Neuron (in vitro differentiated cells): ENCODE measurements around the gene SLC10A2.

GRCh38 chr13:103066158-103066442 lies at the start of gene SLC10A2:
SLC10A2 (minus strand) TSS chr13:103066417.
- PRO-cap, result no peak

DNA sequence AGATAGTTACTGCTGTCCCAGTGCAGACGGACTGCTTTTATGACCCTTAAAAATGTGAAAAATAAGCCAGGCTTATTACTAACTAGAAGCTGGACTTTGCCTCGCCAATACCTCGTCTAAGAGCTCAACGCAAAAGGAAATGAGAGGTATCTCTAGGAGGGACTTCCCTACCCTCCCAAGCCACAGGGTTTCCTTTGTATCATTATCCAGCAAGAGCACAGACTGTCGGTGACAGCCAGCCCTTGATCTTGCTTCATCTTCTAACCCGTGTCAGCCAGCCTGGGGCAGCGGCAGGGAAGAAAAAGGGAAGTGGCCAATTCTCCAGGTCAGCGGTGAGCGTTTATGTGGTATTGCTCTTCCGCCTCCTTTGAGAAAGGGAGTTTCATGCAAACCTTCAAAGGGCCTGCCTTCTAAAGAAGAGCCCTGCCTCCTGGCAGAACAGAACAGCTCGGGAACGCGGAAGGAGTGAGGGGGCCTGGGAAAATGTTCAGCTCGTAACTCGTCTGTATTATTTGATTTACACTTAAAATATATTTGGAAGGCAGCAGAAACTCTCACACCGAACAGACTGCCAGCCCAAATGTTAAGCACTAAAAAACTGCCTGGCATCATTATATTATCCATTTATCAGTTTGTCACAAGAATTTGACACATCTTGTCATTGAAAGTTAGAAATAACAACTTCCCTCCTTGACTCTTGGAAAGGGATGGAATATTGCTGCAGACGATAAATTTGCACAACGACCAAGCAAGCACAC lies 41.8 kb downstream of the EFNB2 start:
- PRO-cap, result no peak

DNA sequence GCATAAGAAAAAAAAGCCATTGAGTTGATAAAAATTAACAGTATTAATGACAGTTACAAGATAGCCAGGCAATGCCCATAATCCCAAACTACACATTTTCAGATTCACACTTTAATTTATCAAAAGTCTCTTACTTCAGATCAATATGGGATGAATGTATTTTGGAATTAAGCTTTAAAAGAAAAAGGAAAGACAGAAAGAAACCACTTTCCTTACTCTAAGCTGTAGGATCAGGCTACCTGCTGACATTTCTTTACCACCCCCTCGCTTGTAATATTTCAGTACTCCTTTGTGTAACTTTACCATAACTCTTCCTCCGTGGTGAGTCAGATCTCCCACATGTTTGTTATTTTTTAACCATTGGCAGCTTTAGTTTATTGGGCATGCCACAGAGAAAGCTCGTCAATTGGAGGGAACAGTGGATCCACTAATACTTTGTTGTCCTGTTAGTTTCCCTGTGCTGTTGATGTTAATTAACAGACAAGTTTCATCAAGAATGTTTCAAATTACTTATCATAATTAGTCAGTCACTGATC lies 22.6 kb downstream of the EFNB2 start:
- PRO-cap, result no peak

DNA sequence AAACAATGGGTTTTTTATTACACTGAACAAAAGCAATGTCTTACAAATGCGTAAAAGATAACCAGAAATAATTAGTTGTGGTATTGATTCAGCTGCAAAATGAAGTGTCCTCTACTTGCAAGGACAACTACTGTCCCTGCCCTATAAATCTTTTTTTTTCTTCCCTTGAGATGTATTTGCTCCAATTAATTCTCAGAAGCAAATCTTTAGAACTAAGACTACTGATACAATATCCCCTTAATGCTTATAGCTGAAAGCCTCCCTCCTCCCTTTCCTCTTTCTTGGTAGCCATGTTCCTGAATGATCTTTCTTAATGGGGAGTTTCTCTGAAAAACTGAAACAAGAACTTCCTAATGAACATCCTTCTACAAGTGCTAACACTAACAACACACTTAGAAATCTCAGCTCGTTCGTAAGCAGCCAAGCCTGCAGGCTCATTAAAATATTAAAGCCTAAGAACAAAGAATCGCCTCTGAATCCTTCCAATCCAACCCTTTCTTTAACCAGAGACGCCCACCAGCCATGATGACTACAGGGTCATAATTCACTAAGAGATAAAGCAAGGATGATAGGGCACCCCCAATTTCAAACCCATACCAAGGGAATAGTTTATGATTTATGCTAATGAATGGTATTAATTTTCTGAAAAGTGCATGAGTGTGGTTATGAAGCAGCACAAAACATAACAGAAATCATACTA lies 22.0 kb downstream of the EFNB2 start:
- PRO-cap, result no peak

DNA sequence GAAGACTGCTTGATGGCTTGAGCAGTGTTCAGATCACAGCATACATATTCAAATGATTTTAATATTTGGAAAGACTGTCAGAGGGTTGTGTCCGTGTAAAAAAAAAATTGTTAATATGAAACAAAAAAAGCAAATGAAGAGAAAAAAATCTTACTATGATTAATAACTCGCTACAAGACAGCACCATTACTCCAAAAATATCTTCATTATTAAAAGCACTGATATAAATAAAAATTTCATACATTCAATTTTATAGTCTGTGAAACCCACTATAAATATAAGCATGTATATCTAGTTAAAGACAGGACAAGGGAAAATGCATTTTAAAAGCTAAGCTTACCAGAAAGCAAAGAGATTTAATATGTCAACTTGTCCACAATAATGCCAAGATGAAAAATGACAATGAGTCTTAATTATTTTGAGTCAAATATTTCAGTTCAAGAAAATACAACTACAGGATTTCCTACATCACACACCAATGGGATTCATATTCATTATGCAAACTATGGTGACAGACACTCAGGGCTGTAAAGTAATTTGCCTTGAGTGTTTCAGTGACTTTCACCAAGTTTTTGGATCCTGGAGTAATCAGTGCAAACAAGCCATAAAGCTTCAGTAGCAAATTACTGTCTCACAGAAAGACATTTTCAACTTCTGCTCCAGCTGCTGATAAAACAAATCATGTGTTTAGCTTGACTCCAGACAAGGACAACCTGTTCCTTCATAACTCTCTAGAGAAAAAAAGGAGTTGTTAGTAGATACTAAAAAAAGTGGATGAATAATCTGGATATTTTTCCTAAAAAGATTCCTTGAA lies 9.7 kb downstream of the ARGLU1 start:
- PRO-cap, result no peak

DNA sequence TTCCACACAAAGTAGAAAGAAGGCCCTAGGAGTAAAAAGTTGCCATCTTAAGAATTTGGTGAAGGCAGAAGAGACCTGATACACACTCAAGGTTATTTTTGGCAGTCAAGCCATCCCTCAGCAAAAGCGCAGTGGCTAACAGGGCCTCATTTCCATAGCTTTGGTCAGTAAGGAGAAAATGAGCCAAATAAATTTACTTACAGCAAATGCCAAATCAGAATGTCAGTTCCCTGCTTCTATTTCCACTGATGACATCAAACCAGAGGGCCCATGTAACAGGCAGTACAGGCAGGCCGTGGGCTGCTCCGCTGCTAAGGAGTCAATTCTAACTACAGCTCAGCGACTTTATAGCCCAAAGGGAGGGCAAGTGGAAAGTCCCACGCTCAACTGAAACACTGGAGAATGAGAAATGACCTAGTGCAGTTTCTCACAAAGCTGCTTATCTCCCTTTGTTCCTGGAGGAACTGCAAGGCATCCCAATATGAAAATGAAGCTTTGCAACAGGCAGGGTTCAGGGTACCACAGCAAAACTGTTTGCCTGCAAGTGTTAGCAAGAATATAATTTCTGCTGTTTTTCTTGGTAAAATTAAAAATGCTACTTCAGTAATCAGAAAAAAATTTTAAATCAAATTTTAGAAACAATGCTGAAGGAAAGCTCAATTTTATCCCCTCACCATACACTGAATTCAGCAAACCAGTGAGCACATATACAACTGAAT lies 6.1 kb downstream of the ARGLU1 start:
- PRO-cap, result no peak

DNA sequence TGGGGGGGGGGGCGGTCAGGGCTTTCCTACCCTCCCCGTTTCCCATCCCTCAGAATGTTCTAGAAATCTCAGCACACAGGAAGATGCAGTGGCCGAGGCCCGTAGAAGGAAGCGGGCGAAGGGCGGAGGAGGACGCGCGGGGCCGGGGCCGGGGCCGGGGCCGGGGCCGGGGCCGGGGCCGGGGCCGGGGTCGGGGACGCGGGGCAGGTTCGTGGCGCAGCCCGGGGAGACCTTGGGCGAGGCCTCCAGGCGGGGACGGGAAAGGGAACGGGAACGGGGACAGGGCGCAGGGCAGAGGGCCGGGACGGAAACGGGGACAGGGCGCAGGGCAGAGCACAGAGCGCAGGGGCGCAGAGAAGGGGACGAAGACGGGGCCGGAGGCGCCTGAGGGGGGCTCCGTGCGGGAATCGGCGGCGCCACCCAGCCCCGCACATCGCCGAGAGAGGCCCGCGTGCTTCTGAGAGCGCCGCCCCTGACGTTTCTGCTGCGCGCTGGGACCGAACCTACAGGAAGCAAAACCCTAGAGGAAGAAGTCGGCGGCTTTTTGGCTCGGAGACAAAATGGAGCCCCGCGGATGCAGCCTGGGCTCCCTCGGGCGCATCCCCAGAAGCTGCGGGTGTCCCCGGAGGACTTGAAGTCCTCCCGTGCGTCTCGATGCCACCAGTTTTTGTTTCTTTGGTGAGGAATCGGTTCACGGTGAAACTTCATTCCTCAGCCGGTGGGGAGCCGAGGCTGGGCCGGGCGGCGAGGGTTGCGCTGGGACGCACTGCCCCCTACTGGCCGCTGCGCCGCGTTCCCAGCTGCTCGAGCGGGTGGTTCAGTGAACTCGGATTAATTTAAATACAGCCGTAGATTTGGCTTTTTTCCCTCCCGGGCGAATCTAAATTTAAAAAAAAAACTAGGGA lies 349.8 kb upstream of the ARGLU1 start:
- PRO-cap, result bidirectional peak, plus-strand start at position 52 of the sequence, minus-strand start outside the sequence; bidirectional peak, plus-strand start at position 292 of the sequence, minus-strand start at position 459 of the sequence; unidirectional peak, minus-strand start at position 669 of the sequence

DNA sequence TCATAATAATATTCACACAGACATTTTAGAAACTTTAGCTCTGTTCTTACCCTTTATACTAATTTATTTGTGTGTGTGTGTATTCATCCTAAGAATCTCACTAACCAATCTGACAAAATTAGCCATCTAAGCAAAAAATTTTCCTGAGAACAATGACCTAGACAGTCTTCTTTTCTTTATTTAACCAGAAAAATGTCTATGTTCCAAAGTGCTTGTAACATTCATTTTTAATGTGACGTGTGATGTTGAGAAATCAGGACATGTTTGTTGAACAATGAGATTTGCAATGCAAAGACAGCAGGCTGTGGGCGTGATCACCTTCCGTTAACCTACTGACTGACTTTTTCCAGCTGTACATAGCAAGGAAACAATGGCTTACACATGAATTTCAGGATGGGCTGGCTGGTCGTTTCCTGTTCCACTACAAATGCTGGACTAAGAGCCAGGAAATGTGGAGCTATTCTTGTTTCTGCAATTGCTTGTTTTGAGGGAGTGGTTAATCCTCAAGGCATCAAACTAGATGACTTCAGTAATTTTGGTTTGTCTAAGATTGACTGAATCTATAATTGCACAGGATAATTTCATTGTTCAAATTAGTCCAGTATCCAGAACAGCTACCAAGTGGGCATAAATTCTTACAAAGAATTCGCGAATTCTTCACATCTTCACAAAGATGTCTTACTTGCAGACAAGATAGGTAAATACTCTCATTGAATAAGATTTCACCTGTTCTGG lies 634.7 kb upstream of the ARGLU1 start:
- PRO-cap, result no peak

DNA sequence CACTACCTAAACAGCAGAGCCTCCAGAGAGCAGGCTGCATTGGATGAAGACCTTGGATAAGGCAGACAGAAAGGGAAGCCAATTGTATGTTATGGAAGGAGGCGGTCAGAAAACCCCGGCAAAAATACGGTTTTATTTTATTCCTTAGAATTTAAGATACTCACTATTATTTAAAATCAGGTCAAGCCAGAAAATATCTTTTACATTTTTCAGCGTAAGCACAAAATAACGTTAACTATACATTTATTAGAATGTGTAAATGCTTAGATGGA lies 641.2 kb downstream of the NALF1 start:
- PRO-cap, result no peak

- PRO-cap, result no peak
These were observed 701 bp downstream of the ABHD13 start for GRCh38 chr13:108218805-108219380.

DNA sequence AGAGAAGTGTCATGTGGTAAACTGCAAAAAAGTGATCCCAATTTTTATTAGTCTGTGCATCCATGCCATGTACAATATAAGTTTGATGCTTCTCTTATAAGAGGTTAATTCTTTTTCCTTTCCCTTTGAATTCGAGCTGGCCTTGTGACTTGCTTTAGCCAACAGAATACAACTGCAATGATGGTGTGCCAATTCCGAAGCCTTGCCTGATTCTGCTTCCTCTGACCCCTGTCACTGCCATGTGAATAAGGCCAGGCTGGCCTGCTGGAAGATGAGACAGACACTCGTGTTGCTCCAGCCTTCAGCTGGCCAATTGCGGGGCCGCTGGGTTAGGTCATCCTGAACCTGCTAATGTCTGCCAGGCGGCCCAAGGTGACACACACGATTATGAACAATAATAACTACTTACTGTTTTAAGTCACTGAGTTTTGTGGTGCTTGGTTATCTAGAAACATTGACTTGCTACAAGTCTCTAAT lies 352.0 kb downstream of the MYO16 start:
- PRO-cap, result no peak

GRCh38 chr13:109155018-109155928 lies 525.9 kb downstream of the MYO16 start:
- PRO-cap, result no peak

- PRO-cap, result no peak
These were observed 391.8 kb downstream of the IRS2 start for GRCh38 chr13:109394469-109395100.

GRCh38 chr13:109657345-109657747 lies 129.0 kb downstream of the IRS2 start:
- PRO-cap, result no peak

GRCh38 chr13:109699972-109700584 lies 86.3 kb downstream of the IRS2 start:
- PRO-cap, result no peak

GRCh38 chr13:109782120-109782713 lies 4.2 kb downstream of the IRS2 start:
- PRO-cap, result no peak

GRCh38 chr13:109785438-109786419 lies 654 bp downstream of the IRS2 start:
- PRO-cap, result bidirectional peak, plus-strand start at chr13:109785651, minus-strand start at chr13:109785531

DNA sequence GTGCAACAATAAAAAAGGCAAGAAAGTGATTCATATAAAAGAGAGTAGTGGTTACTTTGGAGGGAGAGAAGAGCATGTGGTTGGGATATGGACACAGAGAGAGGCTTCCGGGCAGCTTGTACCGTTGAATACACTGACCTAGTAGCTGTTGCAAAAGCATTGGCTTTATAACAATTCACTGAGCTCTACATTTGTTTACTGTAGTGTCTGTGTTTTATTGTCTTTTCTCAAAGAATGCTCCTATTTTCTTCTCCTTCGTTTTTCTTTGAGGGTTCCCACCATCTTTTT lies 29.7 kb upstream of the IRS2 start:
- PRO-cap, result no peak

- PRO-cap, result no peak
These were observed 89.4 kb upstream of the IRS2 start for GRCh38 chr13:109875589-109876458.

- PRO-cap, result no peak
These were observed 215.9 kb upstream of the IRS2 start for GRCh38 chr13:110002264-110002687.